Cardiac septum (tissue), 1 donor: ENCODE data around the gene CDC42EP3.

DNA sequence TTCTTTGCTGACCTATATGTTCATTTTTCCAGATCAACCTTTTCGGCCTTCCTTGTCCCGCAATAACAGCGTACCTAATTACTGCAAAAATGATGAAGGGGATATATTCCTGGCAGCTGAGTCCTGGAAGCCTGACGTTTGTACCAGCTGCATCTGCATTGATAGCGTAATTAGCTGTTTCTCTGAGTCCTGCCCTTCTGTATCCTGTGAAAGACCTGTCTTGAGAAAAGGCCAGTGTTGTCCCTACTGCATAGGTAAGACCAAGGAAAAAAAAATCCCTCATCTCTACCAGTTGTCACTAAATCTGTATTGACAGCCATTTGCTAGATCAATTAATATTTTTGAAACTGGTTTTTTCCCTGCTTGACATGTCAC lies 75.9 kb downstream of the FEZ2 start:
- PRO-cap, result no peak

- PRO-cap, result no peak
Measured at GRCh38 chr2:36583167-36583599, 14.8 kb downstream of the FEZ2 start.

- PRO-cap, result bidirectional peak, plus-strand start at chr2:36782473, minus-strand start at chr2:36782343; unidirectional peak, minus-strand start at chr2:36782535
Measured at GRCh38 chr2:36782200-36782744, 85.8 kb downstream of the VIT start.

GRCh38 chr2:36877708-36878096 lies 88.6 kb downstream of the STRN start:
- PRO-cap, result no peak

- PRO-cap, result no peak
Measured at GRCh38 chr2:37128423-37129025, 28.3 kb downstream of the EIF2AK2 start.

GRCh38 chr2:37147574-37148295 lies 9.0 kb downstream of the EIF2AK2 start:
- PRO-cap, result no peak

GRCh38 chr2:37375969-37377232 lies 32.0 kb downstream of the QPCT start:
- PRO-cap, result no peak

DNA sequence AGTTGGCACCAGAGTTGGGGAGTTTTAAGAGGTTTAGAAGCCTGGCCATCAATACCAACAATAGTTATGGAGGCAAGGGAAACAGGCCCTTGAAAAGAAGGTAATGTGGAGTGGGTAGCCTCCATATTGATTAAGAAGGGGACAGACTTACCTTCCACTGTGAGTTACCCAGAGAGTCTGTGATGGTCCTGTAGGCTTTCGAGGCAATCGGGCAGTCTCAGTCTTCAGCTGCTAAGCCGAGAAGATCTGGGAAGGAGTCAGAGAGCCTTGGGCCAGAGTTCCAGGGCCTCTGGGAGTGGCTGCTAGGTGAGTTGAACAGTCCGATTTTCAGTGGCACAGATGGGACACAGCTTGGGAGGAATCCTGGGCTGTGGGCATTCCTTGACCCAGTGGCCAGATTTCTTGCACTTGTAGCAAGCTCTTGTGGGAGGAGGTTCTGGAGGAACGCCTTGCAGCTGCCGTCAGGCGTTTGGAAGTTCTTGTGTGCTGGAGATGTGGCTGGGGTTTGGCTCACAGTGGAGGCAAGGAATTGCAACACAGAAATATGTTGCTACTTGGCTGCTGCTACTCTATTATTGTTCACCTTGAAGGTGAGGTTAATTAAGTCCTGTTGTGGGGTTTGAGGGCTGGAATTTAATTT lies 39.7 kb downstream of the QPCT start:
- PRO-cap, result no peak

DNA sequence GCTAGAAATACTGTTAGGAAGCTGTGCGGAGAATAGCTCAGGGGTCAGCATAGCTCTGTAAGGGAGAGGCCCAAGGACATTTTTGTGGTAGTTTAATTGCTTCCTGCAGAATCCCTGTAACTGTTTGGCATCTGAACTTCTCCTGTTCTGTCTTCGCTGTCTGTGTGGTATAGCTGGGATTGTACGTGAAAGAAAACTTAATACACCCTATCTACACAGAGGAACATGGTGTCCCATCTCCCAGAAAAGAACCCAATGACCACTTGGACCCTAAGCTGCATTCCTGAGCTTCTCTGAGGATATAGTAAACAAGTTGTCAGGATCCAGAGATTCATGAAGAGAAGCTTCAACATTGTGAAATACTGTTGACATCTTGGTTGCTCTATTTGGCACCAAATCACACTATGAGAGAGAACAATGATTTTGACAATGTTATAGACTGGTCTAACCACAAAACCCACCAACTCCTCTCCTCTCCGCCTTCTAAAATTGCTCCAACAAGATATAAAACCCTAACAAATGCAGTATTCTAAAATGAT lies 81.3 kb downstream of the CDC42EP3 start:
- PRO-cap, result no peak

DNA sequence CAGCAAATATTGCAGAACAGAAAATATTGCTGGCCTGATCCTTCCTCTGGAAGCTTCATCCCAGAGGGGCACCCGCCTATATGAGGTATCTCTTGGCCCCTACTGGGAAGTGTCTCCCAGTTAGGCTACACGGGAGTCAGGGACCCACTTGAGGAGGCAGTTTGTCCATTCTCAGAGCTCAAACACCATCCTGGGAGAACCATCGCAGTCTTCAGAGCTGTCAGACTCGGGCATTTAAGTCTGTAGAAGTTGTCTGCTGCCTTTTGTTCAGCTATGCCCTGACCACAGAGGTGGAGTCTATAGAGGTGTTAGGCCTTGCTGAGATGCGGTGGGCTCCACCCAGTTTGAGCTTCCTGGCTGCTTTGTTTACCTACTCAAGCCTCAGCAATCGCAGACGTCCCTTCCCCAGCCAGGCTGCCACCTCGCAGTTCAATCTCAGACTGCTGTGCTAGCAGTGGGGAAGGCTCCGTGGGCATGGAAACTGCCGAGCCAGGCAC lies 71.9 kb downstream of the CDC42EP3 start:
- PRO-cap, result unidirectional peak, plus-strand start at position 393 of the sequence

- PRO-cap, result no peak
Measured at GRCh38 chr2:37615665-37616189, 55.7 kb downstream of the CDC42EP3 start.

DNA sequence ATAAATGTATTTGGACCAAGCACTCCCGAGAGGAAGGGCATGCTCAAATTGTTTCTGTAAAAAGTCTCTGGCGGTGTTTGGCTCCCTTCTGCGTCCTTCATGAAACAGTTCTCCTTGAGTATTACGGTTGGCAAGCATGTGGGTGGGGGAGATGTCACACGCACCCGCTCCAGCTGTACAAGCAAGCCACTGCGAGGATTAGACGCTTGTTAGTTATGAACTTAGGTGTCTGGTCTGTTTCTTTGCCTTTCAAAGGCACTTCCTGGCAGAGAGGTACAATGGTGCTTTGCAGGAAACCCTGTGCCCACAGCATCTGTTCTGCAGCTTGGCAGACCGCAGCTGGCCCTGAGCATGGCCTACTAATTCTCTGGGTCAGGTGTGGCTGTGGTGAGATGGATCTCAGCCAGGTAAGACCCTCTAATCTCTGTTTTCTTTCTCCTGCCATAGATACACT lies 45.3 kb downstream of the CDC42EP3 start:
- PRO-cap, result no peak

- PRO-cap, result no peak
Measured at GRCh38 chr2:37629328-37629617, 42.2 kb downstream of the CDC42EP3 start.

GRCh38 chr2:37653705-37654474 lies 17.6 kb downstream of the CDC42EP3 start:
- PRO-cap, result bidirectional peak, plus-strand start at chr2:37653975, minus-strand start at chr2:37653879; bidirectional peak, plus-strand start at chr2:37654280, minus-strand start at chr2:37654036

DNA sequence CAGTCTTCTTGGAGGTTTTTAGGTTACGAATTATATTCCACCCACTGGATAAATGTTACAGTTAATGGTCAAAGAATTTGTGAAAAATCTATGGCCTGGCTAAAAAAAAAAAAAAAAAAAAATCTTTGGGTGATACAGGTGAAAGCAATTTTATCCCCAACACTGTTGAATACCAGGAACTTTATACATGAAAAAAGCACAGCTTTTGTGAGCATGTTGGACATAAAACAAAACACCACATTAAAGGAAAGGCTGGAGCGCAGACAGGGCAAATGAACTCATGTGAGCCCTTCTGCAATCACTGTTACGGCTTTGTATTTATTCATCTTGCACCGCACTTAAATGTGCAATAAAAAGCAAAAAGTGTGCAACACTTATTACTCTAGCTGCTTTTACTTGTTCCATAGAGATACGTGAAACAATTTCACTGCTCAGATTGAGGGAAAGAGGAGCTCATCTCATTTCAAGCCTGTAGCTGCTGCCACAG lies 2.3 kb downstream of the CDC42EP3 start:
- PRO-cap, result no peak

DNA sequence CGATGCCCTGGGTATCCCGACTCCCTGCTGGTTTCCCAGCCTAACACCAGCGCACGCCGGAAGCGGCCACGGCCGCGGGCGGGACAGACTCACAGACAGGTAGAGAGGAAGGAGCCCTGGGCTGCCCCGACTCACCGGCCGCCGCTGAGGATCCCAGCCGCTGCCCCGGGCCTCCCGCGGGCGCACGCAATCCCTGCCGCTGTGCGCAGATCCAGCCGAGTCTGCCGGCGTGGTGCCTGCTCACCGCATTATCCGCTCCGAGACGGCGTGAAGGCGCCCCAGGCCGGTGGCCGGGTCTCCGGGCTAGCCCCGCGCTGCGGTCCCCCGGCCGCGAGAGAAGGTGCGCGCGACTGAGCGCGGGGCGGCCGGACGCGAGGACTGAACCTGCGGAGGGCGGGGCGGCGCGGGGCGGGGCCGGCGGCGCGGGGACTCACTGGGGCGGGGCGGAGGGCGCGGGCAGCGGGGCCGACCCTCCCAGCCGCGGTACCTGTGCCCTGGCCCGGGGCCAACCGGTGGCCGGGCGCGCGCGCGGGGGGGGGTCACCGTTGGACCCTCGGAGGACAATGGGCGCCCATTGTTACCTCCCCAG lies at the start of gene CDC42EP3:
TSS of gene CDC42EP3 (minus strand) at position 352 of the 589 bp plus-strand sequence.
- PRO-cap, result bidirectional peak, plus-strand start at position 433 of the sequence, minus-strand start at position 352 of the sequence

DNA sequence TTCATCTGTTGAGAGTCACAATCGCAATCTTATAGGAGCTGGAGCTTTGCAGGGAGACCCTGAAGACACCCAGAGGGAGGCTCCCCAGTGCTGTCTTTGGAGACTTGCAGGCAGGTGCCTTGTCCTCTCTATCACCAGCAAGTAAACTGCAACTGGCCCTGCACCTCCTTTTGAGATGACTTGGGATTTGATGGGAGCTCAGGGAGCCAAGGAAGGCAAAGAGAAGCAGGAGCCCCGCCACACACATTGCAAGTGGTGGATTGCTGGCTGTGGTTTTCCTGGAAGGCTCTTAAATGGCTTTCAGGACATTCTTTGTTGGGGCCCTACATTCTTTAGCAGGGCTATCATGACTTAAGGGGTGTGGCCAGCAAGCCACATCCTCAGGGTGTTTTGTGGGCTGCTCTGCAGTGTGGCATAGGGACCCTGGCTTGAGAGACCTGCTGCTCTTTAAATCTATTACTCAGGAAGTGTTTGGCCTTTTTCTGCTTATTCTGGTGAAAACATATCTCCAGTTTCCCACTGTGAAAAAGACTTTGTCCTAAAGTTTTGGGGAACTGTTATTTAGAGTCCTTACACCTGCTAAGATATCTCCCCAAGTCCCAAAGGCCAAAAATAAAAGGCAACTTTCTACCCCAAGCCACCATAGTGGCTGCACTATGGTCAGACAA lies 40.0 kb upstream of the CDC42EP3 start:
- PRO-cap, result no peak

DNA sequence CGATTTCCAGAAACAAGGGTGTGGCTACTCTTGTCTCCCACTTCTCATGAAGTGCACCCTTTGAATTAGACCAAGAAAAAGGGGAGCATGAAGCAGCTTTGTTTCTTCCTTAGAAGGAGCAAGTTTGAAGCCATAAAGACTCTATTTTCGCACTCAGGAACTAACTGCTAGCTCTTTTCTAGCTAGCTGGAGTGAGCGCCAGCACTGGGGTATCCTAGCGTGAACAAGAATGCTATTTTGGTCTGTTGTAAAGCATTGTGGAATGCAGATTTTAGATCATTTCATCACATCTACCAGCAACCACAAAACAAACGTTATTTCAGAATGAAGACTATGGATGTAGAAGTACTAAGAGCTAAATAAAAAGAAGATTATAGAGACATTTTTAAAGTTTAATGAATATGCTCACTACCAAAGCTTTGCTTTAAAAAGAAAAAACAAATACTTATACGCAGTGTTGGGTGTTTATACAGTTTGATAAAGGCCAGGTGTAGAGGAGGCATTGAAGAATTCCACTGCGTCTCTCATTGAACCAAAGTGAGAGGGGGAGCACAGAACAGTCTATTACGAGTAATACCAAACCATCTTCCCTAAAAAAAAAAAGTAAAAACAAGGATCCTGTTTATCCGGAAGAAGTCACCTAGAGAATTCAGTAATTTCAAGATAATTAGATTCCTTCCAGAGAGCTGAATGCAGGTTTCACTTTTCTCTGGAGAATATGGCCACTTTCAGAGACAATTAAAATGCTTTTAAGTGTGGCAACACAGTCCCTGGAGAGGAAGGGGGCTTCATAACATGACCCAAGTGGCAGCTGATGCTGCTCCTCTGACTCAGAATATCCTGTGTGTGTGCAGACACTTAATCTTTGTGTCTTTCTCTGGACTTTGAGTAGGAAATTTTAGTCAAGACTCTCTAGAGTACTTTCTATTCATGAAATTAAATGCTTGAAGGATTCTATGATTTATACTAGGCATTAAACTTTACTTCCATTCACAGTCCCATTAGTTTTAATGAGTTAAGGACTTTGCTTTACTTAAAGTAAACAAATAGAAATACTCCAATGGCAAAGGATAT lies 63.8 kb upstream of the CDC42EP3 start:
- PRO-cap, result no peak

- PRO-cap, result no peak
Measured at GRCh38 chr2:37765992-37766227, 94.5 kb upstream of the CDC42EP3 start.

DNA sequence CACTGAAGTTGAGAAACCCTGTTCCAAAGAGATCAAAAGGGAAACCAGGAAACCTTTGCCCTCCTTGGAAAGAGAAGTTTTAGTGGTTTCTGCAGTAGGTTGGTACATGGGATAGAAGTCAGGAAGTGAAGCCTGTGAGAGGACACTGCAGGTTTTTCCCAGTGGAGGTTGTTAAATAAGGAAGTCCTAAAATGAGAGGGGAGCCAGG lies 6.3 kb upstream of the RMDN2 start:
- PRO-cap, result no peak